K562 (cell line): Measurements from ENCODE around the gene TMEM233.

- RAMPAGE, long total RNA, result no peak
- RRBS, result 51% methylated on average over 10 of the region's 35 CpGs
PRO-cap:
- standard, result no peak
- CoPRO, capped RNA only, 2 experiments, result no peak in any of the 2 experiments
- CoPRO, capped and uncapped RNA, 2 experiments, result no peak in any of the 2 experiments
- CoPRO, uncapped RNA only, 2 experiments, result no peak in any of the 2 experiments
CAGE:
- cytosol, long polyA plus RNA, result no peak
- long polyA plus RNA, result no peak
- nucleolus, long total RNA, result no peak
- nucleus, long polyA plus RNA, result no peak
Measured at GRCh38 chr12:119156309-119157025, 22.3 kb upstream of the HSPB8 start.

DNA sequence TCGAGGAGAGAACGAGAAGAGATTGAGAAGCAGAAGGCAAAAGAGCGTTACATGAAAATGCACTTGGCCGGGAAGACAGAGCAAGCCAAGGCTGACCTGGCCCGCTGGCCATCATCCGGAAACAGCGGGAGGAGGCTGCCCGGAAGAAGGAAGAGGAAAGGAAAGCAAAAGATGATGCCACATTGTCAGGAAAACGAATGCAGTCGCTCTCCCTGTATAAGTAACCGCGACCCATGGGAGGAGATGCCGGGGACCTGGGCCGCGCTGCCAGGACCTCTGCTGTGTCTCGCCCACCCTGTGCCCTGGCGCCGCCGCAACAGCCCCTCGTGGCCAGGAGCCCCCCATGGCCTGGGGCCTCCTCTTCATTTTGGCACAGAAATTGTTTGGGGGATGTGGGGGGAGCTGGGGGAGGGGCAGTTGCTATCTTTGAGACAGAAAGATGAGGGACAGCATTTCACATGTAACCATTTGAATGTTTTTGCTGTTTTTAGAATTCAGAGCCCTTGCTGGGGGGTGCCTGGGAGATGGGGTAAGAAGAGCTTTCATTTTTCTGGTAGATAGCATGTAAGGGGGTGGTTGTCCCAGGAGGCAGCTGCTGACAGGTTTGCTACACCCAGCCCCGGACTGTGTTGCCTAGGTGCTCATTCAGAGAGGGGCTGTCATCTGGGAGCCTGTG lies 16.6 kb downstream of the HSPB8 start:
- RAMPAGE, long total RNA, result no peak
- RRBS, result 12% methylated on average over 2 of the region's 21 CpGs
PRO-cap:
- standard, result no peak
- CoPRO, capped RNA only, 2 experiments, result no peak in any of the 2 experiments
- CoPRO, capped and uncapped RNA, 2 experiments, result no peak in any of the 2 experiments
- CoPRO, uncapped RNA only, 2 experiments, result no peak in any of the 2 experiments
CAGE:
- cytosol, long polyA plus RNA, result no peak
- long polyA plus RNA, result no peak
- nucleolus, long total RNA, result no peak
- nucleus, long polyA plus RNA, result no peak

DNA sequence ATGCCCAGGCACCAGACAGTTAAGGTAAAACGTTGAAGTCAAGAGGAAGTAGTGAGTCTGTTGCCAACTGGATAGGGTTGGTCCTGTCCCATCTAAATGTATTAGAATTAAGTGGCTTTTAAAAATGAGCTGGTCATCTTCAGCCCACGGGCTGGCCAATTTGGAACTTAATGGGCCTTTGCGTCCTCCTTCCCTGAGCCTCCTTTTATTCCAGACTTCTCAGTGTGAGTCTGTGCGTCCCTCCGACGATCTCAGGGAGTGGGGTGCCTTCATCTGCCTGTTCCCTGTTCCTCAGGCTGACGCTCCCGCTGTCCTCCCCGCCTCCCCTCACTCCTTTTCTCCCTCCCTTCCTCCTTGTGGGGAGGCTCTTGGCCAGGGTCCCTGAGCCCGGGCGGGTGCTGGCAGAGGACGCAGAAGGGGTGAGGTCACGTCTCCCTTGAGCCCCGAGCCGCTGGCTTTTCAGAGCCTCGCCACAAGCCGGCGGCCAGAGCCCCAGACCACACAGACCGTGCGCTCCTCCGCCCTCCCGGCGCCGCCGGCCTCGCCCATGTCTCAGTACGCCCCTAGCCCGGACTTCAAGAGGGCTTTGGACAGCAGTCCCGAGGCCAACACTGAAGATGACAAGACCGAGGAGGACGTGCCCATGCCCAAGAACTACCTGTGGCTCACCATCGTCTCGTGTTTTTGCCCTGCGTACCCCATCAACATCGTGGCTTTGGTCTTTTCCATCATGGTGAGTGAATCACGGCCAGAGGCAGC lies at the start of gene TMEM233:
TMEM233 (plus strand) TSS at position 473 of the 759 bp plus-strand sequence.
- RAMPAGE, long total RNA, result no peak
- RRBS, result 5% methylated on average over 12 of the region's 36 CpGs
PRO-cap:
- standard, result unidirectional peak, plus-strand start at position 473 of the sequence
- CoPRO, capped RNA only, 2 experiments, result peak in 2 of 2 experiments; most common plus-strand start position 457 of the sequence (in 1); most common minus-strand start position 254 of the sequence (in 2)
- CoPRO, capped and uncapped RNA, 2 experiments, result no peak in any of the 2 experiments
- CoPRO, uncapped RNA only, 2 experiments, result no peak in any of the 2 experiments
CAGE:
- cytosol, long polyA plus RNA, result no peak
- long polyA plus RNA, result no peak
- nucleolus, long total RNA, result no peak
- nucleus, long polyA plus RNA, result no peak

DNA sequence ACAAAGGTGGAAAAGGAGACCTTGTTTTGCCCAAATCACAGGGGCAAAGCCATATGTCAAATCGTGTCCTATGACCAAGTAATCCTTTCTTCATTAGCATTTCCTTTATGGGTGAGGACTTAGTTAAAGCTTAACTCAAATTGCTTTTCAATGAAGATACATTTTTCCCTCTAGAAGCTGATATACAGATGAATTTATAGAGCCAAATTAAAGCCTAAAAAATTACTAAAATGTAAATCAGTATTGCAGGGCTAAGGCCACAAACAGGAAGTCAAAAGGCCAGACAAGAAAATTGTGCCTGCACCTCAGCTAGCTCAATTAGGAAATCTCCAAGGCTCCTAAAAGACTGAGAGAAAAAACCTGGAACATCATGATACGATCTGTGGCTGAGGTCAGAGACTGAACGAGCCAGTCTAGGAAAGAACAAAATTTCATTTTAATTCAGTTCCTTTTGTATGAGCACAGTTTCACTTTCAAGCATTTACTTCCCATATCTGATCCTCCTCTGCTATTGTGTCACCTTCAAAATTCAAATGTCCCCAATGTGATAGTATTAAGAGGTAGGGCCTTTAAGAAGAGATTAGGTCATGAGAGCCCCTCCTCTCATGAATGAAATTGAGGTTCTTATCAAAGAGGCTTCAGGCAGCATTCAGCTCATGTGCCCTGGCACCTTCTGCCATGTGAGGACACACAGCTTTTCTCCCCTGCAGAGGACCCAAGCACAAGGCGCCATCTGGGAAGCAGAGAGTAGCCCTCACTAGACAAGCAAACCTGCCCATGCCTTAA lies 14.7 kb downstream of the PRKAB1 start:
- RAMPAGE, long total RNA, result no peak
- RRBS, result no CpG with 5 or more reads among the region's 4 CpGs
PRO-cap:
- standard, result no peak
- CoPRO, capped RNA only, 2 experiments, result no peak in any of the 2 experiments
- CoPRO, capped and uncapped RNA, 2 experiments, result no peak in any of the 2 experiments
- CoPRO, uncapped RNA only, 2 experiments, result peak in 1 of 2 experiments; most common plus-strand start position 54 of the sequence (in 1); most common minus-strand start position 80 of the sequence (in 1)
CAGE:
- cytosol, long polyA plus RNA, result no peak
- long polyA plus RNA, result no peak
- nucleolus, long total RNA, result no peak
- nucleus, long polyA plus RNA, result no peak

- RAMPAGE, long total RNA, result no peak
- RRBS, result no CpG with 5 or more reads among the region's 23 CpGs
PRO-cap:
- standard, result no peak
- CoPRO, capped RNA only, 2 experiments, result no peak in any of the 2 experiments
- CoPRO, capped and uncapped RNA, 2 experiments, result no peak in any of the 2 experiments
- CoPRO, uncapped RNA only, 2 experiments, result no peak in any of the 2 experiments
CAGE:
- cytosol, long polyA plus RNA, result no peak
- long polyA plus RNA, result no peak
- nucleolus, long total RNA, result no peak
- nucleus, long polyA plus RNA, result no peak
Measured at GRCh38 chr12:119803183-119803823, 73.8 kb downstream of the CIT start.

GRCh38 chr12:120119325-120119818 lies 2.8 kb upstream of the RAB35 start:
- RAMPAGE, long total RNA, result no peak
- RRBS, result no CpG with 5 or more reads among the region's 4 CpGs
PRO-cap:
- standard, result no peak
- CoPRO, capped RNA only, 2 experiments, result no peak in any of the 2 experiments
- CoPRO, capped and uncapped RNA, 2 experiments, result no peak in any of the 2 experiments
- CoPRO, uncapped RNA only, 2 experiments, result peak in 1 of 2 experiments; most common plus-strand start chr12:120119596 (in 1); most common minus-strand start chr12:120119534 (in 1)
CAGE:
- cytosol, long polyA plus RNA, result no peak
- long polyA plus RNA, result no peak
- nucleolus, long total RNA, result no peak
- nucleus, long polyA plus RNA, result no peak

DNA sequence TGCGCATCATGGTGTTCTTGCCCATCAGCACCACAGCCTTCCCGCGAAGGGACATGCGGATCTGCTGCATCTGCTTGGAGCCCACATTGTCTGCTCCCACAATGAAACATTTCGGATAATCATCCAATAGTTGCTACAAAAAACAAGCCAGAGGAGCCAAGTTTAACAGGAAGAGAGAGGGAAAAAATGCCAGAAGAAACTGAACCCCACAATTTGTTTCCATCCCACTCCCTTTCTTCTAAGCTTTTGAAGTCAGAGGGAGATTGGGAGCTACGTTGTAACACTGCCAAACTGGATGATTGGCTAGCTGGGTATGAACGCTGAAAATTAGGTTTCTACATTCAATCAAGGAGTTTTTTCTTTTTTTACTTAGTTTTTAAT lies 1.6 kb downstream of the RPLP0 start:
- RAMPAGE, long total RNA, result no peak
- RRBS, result no CpG with 5 or more reads among the region's 7 CpGs
PRO-cap:
- standard, result no peak
- CoPRO, capped RNA only, 2 experiments, result no peak in any of the 2 experiments
- CoPRO, capped and uncapped RNA, 2 experiments, result no peak in any of the 2 experiments
- CoPRO, uncapped RNA only, 2 experiments, result peak in 2 of 2 experiments; most common minus-strand start position 215 of the sequence (in 2)
CAGE:
- cytosol, long polyA plus RNA, result no peak
- long polyA plus RNA, result no peak
- nucleolus, long total RNA, result no peak
- nucleus, long polyA plus RNA, result no peak

GRCh38 chr12:120211132-120212150 lies 10.5 kb upstream of the RPLP0 start:
- RAMPAGE, long total RNA, result no peak
- RRBS, result 83% methylated on average over 1 of the region's 15 CpGs
PRO-cap:
- standard, result no peak
- CoPRO, capped RNA only, 2 experiments, result no peak in any of the 2 experiments
- CoPRO, capped and uncapped RNA, 2 experiments, result no peak in any of the 2 experiments
- CoPRO, uncapped RNA only, 2 experiments, result peak in 1 of 2 experiments; most common plus-strand start chr12:120211598 (in 1); most common minus-strand start chr12:120211309 (in 1)
CAGE:
- cytosol, long polyA plus RNA, result no peak
- long polyA plus RNA, result no peak
- nucleolus, long total RNA, result no peak
- nucleus, long polyA plus RNA, result no peak

- RAMPAGE, long total RNA, result no peak
- RRBS, result no CpG with 5 or more reads among the region's 39 CpGs
PRO-cap:
- standard, result no peak
- CoPRO, capped RNA only, 2 experiments, result no peak in any of the 2 experiments
- CoPRO, capped and uncapped RNA, 2 experiments, result no peak in any of the 2 experiments
- CoPRO, uncapped RNA only, 2 experiments, result no peak in any of the 2 experiments
CAGE:
- cytosol, long polyA plus RNA, result no peak
- long polyA plus RNA, result no peak
- nucleolus, long total RNA, result no peak
- nucleus, long polyA plus RNA, result no peak
Measured at GRCh38 chr12:120223716-120225197, 23.3 kb upstream of the RPLP0 start.

DNA sequence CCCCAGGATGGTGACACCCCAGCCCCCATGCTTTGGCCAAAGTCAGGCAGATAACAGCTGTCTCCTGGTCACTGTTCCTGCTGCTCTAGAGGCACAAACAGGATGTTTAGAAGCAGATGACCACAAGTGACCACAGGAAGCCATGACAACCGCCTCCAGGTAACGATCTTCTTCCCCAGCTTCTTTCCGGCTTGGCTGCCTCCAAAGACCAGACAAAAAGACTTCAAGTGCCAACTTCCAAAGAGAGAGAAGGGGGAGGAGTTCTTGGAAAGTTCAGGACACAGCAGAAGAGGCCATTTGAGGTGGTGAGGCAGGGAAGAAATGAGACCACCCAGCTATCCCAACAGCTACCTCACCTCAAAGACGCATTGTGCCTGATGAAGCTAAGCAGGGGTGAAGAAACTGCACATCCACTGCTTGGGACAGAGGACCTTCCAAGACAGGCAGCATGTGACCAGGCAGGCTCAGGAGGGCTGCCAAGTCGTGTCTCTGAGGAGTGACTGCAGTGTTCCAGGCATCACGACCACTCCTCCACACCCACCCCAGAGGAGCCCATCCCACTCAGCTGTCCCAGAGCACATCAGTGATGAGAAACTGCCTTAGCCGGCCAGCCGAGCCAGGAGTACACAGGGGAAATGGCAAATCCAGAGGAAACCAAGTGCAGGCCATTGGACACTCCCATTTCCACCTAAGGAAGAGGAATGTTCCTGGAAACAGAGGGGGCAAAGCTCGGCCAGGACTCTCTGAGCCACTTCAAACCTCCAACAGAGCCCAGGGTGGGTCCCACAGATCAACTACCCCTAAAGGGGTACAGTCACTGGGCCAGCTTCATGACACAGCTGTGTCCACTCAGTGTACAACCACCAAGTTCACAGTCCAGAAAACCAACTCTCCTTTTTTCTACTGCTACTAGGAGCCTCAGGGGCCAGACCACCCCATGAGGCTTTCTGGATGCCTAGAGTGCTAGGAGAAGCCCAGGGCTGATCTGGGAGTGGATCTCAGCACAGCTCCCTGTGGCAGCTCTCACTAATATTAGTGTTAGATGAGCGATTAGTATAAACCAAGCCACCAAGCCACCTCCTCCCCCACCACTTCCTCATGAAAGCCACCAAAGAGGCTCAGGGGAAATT lies 15.6 kb downstream of the PXN start:
- RAMPAGE, long total RNA, result no peak
- RRBS, result no CpG with 5 or more reads among the region's 10 CpGs
PRO-cap:
- standard, result no peak
- CoPRO, capped RNA only, 2 experiments, result no peak in any of the 2 experiments
- CoPRO, capped and uncapped RNA, 2 experiments, result no peak in any of the 2 experiments
- CoPRO, uncapped RNA only, 2 experiments, result no peak in any of the 2 experiments
CAGE:
- cytosol, long polyA plus RNA, result no peak
- long polyA plus RNA, result no peak
- nucleolus, long total RNA, result no peak
- nucleus, long polyA plus RNA, result no peak

DNA sequence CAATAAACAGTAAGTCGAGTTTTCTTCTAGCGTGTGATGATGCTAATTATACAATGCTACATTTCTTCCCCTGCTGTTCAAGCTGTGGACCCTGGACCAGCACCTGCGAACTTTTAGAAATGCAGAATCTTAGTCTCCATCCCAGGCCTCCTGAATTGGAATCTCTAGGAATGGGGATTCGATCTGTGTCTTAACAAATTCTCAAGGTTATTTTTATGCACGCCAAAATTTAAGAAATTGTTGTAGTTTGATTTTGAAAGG lies 12.2 kb upstream of the SIRT4 start:
- RAMPAGE, long total RNA, result no peak
- RRBS, result no CpG with 5 or more reads among the region's 5 CpGs
PRO-cap:
- standard, result no peak
- CoPRO, capped RNA only, 2 experiments, result no peak in any of the 2 experiments
- CoPRO, capped and uncapped RNA, 2 experiments, result no peak in any of the 2 experiments
- CoPRO, uncapped RNA only, 2 experiments, result no peak in any of the 2 experiments
CAGE:
- cytosol, long polyA plus RNA, result no peak
- long polyA plus RNA, result no peak
- nucleolus, long total RNA, result no peak
- nucleus, long polyA plus RNA, result no peak

GRCh38 chr12:120317106-120318103 lies 10.2 kb downstream of the PLA2G1B start:
- RAMPAGE, long total RNA, result no peak
- RRBS, result no CpG with 5 or more reads among the region's 44 CpGs
PRO-cap:
- standard, result unidirectional peak, minus-strand start at chr12:120317261; bidirectional peak, plus-strand start at chr12:120317887, minus-strand start at chr12:120317569
- CoPRO, capped RNA only, 2 experiments, result peak in 2 of 2 experiments; most common plus-strand start chr12:120317470 (in 1); most common minus-strand start chr12:120317474 (in 1)
- CoPRO, capped and uncapped RNA, 2 experiments, result peak in 2 of 2 experiments; most common plus-strand start chr12:120317657 (in 1); most common minus-strand start chr12:120317557 (in 1)
- CoPRO, uncapped RNA only, 2 experiments, result peak in 2 of 2 experiments; most common plus-strand start chr12:120317861 (in 1); most common minus-strand start chr12:120317569 (in 2)
CAGE:
- cytosol, long polyA plus RNA, result no peak
- long polyA plus RNA, result no peak
- nucleolus, long total RNA, result no peak
- nucleus, long polyA plus RNA, result start-site peak on the minus strand at chr12:120317504-120317586, 58 and 74 reads in 2 replicates

DNA sequence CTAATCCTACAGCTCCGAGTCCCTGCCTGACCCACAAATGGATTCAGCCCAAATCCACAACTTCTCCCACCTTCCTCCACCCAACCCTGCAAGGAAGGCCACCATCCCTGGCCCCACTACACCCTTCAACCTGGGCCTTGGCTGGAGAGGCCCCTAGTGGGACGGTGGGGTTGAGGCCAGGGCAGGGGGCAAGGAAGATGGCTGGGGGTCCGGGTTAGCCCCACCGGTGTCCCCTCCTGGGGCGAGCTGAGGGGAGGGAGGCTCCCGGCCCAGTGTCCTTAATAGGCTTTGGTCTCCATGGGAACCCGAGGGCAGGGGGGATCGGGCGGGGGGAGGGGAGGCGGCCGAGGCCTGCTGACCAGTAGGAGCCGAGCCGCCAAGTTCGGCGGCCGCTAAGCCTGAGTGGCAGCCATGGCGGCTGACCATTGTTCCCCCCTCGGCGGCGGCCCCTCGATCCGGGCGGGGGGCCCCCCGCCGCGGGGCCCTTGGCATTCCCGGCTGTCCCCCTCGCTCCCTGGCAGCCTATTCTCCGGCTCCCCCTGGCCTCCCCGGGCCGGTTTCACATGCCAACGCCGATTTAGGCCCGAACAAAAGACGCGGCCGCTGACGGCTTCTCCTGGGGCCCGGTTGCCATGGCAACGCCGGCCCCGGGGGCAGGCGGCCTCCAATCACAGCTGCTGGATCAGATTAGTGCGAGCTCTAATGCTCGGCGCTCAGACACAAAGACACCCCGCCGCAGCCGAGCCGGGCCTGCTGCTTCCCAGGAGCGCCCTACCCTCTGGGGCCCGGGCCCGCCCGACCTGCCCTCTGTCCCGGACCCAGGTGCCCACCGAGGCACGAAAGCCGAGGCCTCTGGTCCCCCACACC lies 7.5 kb downstream of the MSI1 start:
- RAMPAGE, long total RNA, result no peak
- RRBS, result 7% methylated on average over 25 of the region's 58 CpGs
PRO-cap:
- standard, result no peak
- CoPRO, capped RNA only, 2 experiments, result no peak in any of the 2 experiments
- CoPRO, capped and uncapped RNA, 2 experiments, result no peak in any of the 2 experiments
- CoPRO, uncapped RNA only, 2 experiments, result no peak in any of the 2 experiments
CAGE:
- cytosol, long polyA plus RNA, result no peak
- long polyA plus RNA, result no peak
- nucleolus, long total RNA, result no peak
- nucleus, long polyA plus RNA, result no peak

DNA sequence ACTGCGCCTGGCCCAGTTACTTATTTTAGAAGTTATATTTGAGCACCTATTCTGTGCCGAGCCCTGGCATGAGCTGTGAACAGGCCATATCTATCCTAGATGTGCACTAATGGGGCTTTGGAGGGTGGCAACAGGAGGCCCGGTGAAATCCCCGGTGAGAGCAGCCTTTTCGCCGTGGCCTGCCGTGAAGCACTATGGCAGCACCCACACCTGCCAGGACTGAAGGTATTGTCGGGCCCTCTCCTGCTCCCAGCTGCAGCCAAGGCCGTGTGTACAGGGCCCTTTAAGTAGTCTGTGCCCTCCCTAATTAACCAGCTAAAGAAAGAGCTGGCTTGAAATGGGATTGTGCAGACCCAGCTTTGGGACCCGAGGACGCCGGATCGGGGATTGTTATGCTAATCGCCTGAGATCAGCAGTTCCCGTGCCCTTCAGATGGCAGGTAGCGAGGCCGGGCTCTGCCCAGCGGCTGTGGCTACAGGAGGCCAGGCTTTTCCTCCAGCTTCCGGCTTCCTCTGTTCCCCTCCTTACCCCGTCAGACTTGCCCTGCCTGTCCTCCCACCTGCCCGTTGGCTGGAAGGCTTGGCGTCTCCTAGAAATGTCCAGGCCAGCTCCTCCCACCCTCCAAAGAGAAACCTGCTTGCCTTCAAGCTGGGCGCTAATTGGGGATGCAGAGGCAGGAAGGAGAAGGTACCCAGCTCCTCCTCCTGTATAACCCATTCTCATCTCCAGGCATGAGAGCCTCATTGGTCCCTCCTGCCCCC lies 25.5 kb upstream of the MSI1 start:
- RAMPAGE, long total RNA, result no peak
- RRBS, result 9% methylated on average over 8 of the region's 23 CpGs
PRO-cap:
- standard, result no peak
- CoPRO, capped RNA only, 2 experiments, result no peak in any of the 2 experiments
- CoPRO, capped and uncapped RNA, 2 experiments, result no peak in any of the 2 experiments
- CoPRO, uncapped RNA only, 2 experiments, result no peak in any of the 2 experiments
CAGE:
- cytosol, long polyA plus RNA, result no peak
- long polyA plus RNA, result no peak
- nucleolus, long total RNA, result no peak
- nucleus, long polyA plus RNA, result no peak

DNA sequence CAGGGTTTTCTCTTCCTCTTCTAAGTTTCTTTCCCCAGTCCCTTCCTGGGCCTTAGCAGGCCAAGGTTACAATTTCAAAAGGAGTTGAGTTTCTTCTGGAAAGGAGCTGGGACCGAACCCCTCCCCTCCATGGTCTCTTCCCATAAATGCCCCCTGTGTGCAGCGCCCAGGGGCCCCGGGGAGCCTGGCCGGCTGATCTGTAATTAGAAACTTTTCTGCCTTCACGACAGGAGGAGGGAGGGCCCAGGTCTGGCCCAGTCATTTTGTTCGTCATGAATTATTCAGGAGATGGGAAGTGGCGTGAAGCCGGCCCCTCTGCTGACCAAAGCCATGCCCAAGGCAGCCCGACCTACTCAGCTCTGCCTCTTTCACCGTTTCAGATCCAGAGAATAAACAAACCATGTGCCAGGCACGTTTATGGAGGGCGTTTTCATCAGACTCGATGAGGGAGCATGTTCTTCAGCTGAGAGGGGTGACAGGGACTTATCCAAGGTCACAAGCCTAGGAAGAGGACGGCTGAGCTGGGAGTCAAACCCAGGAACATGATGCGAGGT lies 33.3 kb upstream of the MSI1 start:
- RAMPAGE, long total RNA, result no peak
- RRBS, result no CpG with 5 or more reads among the region's 15 CpGs
PRO-cap:
- standard, result no peak
- CoPRO, capped RNA only, 2 experiments, result no peak in any of the 2 experiments
- CoPRO, capped and uncapped RNA, 2 experiments, result no peak in any of the 2 experiments
- CoPRO, uncapped RNA only, 2 experiments, result no peak in any of the 2 experiments
CAGE:
- cytosol, long polyA plus RNA, result no peak
- long polyA plus RNA, result no peak
- nucleolus, long total RNA, result no peak
- nucleus, long polyA plus RNA, result no peak

- RAMPAGE, long total RNA, result no peak
- RRBS, result no CpG with 5 or more reads among the region's 4 CpGs
PRO-cap:
- standard, result no peak
- CoPRO, capped RNA only, 2 experiments, result no peak in any of the 2 experiments
- CoPRO, capped and uncapped RNA, 2 experiments, result no peak in any of the 2 experiments
- CoPRO, uncapped RNA only, 2 experiments, result no peak in any of the 2 experiments
CAGE:
- cytosol, long polyA plus RNA, result no peak
- long polyA plus RNA, result no peak
- nucleolus, long total RNA, result no peak
- nucleus, long polyA plus RNA, result no peak
Measured at GRCh38 chr12:120428828-120429268, 9.1 kb upstream of the COX6A1 start.

- RAMPAGE, long total RNA, result no peak
- RRBS, result no CpG with 5 or more reads among the region's 15 CpGs
PRO-cap:
- standard, result no peak
- CoPRO, capped RNA only, 2 experiments, result no peak in any of the 2 experiments
- CoPRO, capped and uncapped RNA, 2 experiments, result no peak in any of the 2 experiments
- CoPRO, uncapped RNA only, 2 experiments, result peak in 1 of 2 experiments; most common plus-strand start chr12:120455526 (in 1); most common minus-strand start chr12:120455297 (in 1)
CAGE:
- cytosol, long polyA plus RNA, result no peak
- long polyA plus RNA, result no peak
- nucleolus, long total RNA, result no peak
- nucleus, long polyA plus RNA, result no peak
Measured at GRCh38 chr12:120454865-120455628, 8.8 kb downstream of the GATC start.